Cerebral cortex (tissue), 2 donors: ENCODE measurements around a stretch of chr1.

DNA sequence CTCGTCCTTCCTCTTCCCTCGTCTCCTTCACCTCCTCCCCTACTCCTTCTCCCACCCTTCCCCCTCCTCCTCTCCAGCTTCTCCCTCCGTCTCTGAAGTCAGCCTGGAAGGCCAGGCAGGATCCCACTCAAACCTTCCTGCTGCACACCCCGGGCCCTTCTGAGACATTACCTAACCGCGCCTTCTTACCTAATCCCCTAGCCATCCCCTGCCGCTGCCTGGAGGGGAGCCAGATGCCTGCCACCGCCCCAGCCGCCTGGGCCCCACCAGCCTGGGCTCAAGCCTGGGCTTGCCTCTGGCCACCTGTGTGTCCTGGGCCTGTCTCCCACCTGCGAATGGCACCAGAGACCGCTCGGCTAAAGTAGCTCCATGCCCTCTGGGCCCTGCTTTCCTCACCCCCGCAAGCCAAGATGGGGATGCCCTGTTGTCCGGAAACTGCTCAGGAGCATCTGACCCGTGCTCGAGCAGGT, 32.0 kb downstream of the WNT9A start:
- PRO-cap, 2 experiments: no peak in any of the 2 experiments

GRCh38 chr1:228092500-228093078, 10.1 kb downstream of the ARF1 start:
- PRO-cap, 2 experiments: no peak in any of the 2 experiments

DNA sequence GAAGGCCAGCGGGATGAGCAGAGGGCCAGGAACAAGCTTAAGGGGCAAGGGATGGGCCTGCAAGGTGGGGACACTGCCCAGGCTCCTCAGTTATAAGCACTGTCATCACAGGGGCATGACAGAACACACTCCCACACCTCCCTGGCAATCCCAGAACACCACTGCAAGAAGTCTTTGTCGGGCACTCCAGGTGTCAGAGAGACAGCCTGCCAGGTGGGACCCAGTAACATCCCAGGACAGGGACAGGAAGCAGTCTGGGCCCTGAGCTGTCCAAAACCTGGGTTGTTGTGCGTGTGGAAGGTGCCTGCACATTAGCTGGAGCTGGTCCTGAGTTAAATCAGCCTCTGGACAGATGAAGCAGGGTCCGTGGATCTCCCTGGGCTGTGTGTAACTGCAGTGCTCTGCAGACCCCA, 2.7 kb upstream of the C1orf35 start:
- PRO-cap, 2 experiments: no peak in any of the 2 experiments

DNA sequence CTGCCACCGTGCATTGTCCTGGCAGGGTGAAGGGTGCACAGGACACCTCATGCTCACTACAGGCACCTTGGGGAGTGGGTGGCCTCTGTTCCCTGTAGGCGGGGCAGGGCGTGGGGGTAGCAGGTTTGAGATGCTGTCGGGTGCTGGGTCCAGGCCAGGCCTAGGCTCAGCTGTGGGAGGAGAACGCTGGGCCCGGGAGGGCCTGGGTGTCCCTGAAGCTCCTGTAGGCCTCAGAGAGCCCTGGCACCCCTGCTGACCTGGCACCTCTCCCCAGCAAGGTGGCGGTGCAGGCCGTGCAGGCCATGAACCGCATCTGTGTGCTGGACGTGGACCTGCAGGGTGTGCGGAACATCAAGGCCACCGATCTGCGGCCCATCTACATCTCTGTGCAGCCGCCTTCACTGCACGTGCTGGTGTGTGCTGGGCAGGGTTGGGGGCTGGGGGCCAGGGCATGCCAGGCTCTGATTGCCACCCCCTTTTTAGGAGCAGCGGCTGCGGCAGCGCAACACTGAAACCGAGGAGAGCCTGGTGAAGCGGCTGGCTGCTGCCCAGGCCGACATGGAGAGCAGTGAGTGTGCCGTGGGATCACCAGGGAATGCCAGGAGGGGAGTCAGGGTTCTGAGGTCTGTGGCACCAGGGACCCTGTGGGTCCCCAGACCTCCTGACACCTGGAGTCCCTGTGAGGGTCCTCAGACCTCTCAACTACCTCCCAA, 2.4 kb upstream of the GJC2 start:
- PRO-cap, 2 experiments: no peak in any of the 2 experiments

DNA sequence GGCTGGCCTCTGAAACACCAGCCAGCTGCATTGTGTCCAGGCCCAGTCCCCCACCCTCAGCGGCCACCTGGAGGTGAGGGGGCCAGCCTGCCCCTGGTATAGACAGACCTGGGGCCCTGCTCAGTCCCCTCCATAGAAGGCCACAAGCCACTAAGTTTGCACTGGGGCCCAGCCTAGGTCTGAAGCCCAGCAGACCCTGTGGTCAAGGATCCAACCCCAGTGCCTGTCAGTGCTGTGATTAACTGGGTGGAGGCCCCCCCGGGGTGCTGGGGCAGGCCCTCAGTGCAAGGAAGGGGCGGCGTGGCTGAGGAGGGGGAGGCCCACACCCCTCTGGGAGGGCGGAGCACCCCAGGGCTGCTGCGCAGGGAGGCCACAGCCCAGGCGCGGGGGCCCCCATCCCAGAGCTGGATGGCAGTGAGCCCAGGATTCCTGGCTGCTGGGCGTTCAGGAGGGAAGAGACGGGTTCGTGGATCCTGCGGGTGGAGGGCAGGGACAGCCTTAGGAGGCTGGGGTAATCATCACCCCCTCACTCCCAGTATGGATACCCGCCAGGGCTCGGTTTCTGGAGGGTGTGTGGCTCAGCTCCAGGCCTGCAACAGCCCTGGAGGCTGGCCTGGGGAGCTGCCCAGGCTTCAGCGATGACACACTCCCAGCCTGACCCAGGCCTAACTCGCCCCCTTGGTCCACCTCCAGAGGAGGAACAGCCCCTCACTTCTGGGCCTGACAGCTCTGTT, 793 bp downstream of the GJC2 start:
- PRO-cap, 2 experiments: peak in 1 of 2 experiments; most common plus-strand start position 414 of the sequence (in 1); most common minus-strand start position 410 of the sequence (in 1)

GRCh38 chr1:228164067-228165204, 1.2 kb upstream of the IBA57 start:
- PRO-cap, 2 experiments: no peak in any of the 2 experiments

- PRO-cap, 2 experiments: no peak in any of the 2 experiments
Observed at GRCh38 chr1:228244232-228244836, 36.5 kb downstream of the OBSCN start.

GRCh38 chr1:228249814-228250587, 42.2 kb downstream of the OBSCN start:
- PRO-cap, 2 experiments: no peak in any of the 2 experiments

DNA sequence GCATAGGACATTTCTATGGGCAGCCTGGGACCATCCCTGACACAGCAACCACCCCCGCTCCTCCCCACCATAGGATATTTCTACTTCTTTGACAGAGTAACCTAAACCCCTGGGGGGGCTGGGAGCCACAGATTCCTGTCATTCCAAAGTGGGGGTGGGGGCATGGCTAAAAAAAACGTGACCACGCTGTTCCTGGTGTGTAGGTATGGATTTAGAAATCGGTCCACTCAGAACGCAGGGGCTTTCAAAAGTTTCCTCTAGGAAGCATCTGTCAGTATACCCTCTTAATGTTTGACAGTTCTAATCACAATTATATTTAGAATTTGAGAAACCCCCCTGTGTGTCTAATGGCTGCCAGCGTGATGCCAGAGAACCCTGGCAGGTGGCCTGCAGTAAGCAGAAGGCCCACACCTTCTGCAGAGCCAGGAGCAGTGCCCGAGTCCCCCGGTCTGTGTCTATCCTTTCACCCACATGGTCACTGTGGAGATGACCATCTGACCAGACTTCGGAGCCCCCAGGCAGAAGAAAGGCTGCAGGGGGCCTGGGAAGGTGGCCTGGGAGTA, 1.2 kb upstream of the TRIM11 start:
- PRO-cap, 2 experiments: no peak in any of the 2 experiments

GRCh38 chr1:228647374-228648606, 87.5 kb upstream of the RHOU start:
- PRO-cap, 2 experiments: peak in 1 of 2 experiments; most common minus-strand start chr1:228647692 (in 1)

DNA sequence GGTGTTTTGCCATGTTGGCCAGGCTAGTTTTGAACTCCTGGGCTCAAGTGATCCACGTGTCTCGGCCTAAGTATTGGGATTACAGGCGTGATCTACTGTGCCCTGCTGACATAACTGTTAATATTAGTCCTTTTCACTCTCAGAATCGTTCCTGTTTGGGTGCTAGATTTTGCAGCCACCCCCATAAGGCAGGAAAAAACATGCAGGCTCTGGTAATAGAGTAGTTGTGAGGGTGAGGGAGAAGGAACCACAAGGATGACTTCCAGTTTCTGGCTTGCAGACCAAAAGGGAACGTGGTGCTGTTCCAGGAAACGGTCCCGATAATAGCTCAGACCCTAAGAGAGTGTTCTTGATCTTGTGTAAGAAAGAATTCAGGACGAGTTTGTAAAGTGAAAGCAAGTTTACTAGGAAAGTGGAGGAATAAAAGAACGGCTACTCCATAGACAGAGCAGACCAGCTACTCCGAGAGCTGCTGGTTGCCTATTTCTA, 50.7 kb upstream of the RHOU start:
- PRO-cap, 2 experiments: no peak in any of the 2 experiments

DNA sequence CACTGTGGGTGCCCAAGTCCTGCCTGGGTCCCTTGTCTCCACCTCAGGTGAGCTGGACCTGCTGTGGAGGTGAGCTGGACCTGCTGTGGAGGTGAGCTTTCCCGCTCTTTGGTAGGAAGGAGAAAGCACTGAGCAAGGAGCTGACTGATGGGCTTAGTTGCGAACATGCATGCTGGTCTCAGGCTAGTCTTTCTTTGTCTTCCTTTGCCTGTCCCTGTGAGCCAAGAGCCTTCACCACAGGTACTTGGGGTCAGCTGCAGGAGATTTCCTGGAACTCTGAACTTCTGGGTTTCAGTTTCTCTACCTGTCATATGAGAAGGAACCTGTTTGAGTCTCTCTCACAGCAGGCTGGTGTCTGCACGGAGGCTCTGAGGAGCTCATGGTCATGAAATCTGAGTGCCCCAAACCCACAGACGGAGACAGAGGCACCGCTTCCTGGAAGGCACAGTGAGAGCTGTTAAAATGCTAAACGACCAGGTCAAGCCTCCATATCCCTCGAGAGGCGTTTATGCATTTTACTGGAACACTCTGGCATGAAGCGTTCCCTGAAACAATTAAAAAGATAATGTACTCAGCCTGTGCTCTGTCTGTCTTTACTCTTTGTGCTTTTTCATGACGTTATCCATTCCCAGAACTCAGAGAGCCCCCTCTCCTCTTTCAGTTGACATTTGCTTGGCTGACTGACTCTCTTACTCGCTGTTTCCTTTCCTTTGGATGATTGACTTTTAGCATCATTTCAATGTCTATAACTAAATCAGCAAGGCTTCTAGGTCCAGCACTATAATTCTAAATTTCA, 69.6 kb downstream of the RHOU start:
- PRO-cap, 2 experiments: no peak in any of the 2 experiments

DNA sequence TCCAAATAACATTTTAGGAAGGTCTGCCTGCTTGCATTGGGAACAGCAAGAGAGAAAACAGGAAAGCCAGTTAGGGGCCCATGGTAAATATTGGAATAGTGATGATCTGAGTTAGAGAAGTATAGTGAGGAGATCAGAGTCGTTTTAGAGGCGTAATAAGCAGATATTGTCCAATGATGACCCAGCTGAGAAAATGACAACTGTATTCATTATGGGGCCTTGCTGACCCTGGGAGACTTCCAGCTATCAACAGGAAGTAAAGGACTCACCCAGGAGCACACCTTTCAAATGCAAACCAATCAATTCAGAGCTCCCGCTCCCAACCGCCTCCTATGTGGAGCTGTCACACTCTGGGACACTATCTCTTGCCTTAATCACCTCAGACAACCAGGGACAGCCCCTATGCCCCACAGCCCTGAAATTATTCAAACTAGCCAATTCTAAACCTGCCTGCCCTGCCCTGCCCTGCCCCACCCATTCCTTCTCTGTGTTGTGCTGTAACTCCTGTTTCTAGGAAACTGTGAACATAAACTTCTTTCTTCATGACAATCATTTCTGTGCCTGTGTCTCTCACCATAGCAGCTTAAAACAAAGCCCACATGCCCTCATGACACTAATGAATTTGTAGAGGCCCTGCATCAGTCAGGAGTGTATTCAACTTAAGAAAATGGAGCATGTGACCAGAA, 74.2 kb downstream of the RHOU start:
- PRO-cap, 2 experiments: no peak in any of the 2 experiments

- PRO-cap, 2 experiments: no peak in any of the 2 experiments
Observed at GRCh38 chr1:228850093-228850516, 114.8 kb downstream of the RHOU start.

GRCh38 chr1:228851940-228852566, 116.8 kb downstream of the RHOU start:
- PRO-cap, 2 experiments: no peak in any of the 2 experiments

DNA sequence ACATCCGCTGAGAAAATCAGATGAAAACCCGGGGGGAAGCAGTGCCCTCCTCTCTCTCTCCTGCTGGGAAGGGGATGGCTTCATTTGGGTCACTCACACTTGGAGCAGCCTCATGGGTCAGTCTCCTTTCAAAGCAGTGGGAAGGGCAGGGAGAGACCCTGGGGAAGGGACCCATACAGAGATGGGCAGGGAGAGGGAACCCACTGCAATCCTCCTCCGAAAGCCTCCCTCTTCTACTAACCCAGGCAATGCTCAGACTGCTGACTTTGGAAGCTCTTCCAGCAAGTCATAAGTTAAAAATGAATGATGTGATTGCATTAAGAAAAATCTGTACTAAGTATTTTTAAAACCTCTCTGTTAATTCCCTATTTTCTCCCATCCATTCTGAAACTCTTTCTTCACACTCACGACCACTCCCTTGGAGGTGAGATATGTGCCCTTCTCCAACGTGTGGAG, 185.2 kb downstream of the RHOU start:
- PRO-cap, 2 experiments: no peak in any of the 2 experiments

DNA sequence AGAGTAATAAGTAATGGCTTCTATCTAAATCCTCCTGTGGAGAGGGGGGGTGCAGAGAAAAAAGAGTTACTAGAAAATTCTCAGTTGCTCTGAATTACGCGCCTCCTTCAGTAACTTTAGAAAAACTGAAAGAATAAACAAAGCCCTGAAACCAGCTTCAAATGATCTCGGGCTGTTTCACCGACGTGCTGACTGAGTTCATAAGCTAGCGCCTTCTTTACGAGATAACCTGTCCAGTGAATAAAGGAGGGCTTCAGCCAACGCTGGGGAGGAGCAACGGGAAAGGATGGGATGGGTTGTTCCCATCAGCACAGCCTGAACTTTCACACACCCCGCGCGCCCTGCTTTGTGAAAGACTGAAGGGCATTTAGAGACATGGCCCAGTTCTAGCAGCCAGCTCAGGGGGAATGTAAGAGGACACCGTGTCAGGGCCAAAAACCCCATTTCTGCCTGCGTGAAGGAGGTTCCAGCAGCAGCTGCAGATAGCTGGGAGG, 255.2 kb upstream of the RAB4A start:
- PRO-cap, 2 experiments: no peak in any of the 2 experiments

DNA sequence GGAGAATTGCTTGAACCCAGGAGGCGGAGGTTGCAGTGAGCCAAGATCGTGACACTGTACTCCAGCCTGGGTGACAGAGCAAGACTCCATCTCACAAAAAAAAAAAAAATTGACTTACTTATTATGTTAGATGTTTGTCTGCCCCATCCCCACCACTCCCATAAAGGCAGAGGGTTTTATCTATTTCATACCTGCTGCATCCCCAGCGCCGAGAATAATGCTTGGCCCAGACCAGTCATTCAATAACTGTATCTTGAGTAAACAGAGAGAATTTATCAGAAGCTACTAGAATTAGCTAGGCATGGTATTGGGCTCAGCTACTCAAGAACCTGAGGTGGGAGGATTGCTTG, 179.6 kb upstream of the RAB4A start:
- PRO-cap, 2 experiments: no peak in any of the 2 experiments

- PRO-cap, 2 experiments: no peak in any of the 2 experiments
Observed at GRCh38 chr1:229102960-229103526, 167.9 kb upstream of the RAB4A start.

DNA sequence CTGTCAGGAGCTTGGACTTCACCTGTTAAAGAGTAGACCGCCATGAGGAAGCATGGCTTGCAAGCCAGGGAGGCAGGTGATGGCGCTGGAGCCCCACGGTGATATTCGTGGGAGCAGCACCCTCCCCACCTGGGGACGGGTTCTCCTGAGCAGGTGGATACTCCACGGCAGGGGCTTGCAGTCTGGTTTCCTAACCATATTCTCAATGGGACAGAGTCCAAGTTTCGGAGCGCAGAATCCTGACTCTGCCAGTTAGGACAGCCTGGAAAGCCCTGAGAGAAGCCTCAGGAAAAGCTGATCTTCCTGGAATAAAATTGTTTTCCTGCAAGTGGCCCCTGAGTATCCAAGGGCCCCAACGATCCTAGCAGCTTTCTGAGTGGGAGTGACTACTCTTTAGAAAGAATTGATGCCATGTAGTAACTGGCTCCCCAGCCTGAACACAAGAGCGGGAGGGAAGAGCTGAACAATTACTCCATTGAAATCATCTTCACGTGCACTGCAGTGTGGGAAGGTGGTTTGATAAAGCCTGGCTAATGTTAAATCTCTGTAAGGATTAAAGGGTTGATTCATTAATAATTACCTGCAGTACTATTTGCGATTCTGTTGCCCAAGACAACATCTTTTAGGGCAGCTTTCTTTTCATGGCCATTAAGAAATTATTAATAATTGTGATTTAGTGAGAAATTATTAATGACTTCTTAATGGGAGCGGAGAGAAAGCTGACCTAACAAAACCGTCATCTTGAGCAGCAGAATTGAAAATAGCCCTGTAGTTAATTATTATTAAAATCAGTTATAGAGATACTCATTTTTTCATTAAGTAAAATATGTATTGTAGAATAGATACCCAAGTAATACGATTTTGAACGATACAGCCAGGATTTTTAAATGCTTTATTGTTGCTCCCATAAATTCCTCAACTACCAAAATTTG, 146.1 kb upstream of the RAB4A start:
- PRO-cap, 2 experiments: no peak in any of the 2 experiments